Mucosa of descending colon (tissue), 1 donor: Measurements from ENCODE around the gene GMCL1.

GRCh38 chr2:69196279-69196925 is 183.4 kb downstream of the ANTXR1 start:
- PRO-cap: no peak

DNA sequence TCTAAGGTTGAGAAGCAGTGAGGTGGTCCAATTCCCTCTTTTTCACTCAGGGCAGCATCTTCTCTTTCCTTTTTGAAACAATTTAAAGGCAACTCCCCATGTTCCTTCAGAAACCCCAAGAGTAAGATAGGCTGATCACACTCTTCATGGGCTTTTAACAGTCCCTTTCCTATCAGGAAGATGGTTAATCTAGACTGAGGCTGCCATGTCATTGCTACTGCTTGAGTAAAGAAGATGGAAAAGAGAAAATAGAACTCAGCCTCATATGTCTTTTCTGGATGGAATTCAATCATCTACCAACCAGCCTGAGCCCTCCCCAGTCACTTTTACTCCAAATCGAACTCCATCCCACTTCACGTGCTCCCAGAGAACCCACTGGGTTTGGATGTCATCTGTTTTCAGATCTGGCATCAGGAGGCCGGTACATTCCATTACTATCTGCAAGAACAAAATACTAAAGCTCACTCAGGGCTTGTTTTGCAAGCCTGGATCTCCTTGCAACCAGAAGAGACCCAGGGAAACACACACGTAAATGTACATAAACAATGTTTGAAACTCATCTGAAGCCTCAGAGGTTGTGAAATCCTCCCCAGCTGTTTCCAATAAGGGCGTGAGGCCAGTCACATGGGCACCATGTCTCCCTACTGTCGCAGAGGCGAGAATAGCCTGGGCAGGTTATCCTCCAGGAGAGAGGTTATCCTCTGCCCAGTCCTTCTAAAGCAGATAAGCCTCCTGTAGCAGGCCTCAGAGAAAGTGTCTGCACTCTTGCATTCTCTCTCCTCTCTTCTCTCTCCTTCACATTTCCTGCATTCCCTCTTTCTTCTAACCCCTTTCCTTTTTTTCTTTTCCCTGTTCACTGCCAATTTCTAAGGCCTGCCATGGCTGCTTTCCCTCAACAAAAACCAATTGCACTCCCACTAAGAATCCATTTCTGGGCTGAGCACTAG is 187.0 kb downstream of the GFPT1 start:
- PRO-cap: no peak

GRCh38 chr2:69253333-69253532 is 133.8 kb downstream of the GFPT1 start:
- PRO-cap: no peak

GRCh38 chr2:69341033-69341360 is 46.0 kb downstream of the GFPT1 start:
- PRO-cap: no peak

DNA sequence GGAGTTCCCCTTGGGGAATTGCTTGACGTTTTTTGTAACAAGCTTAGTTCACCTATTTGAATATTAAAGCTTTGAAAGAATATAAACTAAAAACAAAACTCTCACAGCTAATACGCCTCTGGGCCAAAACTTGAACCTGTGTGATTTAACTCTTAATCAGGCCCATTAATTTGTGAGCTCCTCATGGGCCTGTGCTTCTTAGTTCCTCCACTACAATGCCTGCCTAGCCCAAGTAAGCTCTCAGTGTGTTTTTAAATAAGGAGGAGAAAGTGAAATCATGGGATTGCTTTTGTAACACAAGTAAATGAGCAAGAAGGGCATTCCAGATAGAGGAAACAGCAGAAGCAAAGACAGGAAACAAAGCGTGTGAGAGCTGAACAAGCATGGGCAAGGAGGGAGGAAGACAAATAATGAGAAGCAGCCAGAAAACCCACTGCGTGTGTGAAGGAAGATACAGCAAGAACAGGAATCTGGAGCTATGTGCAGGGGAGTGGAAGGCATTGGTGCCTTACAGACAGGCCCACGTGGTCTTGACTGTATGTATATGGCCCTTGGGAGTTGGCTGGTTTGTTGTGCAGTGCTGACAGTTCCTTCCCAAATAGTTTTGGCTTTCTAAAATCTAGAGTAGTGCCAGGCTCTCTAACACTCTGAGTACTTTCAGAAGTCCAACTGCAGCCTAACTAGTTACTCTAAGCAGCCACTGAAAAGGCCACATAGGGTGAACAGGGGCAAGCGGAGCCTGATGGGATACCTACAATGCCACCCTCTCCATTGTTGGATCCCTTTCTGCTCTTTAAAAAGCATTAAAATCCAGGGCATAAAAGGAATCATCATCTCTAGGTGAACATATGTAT is 88.6 kb downstream of the AAK1 start:
- PRO-cap: no peak

- PRO-cap: no peak
These were observed 70.9 kb downstream of the AAK1 start for GRCh38 chr2:69572551-69573028.

- PRO-cap: no peak
These were observed 53.3 kb downstream of the AAK1 start for GRCh38 chr2:69590144-69590730.

DNA sequence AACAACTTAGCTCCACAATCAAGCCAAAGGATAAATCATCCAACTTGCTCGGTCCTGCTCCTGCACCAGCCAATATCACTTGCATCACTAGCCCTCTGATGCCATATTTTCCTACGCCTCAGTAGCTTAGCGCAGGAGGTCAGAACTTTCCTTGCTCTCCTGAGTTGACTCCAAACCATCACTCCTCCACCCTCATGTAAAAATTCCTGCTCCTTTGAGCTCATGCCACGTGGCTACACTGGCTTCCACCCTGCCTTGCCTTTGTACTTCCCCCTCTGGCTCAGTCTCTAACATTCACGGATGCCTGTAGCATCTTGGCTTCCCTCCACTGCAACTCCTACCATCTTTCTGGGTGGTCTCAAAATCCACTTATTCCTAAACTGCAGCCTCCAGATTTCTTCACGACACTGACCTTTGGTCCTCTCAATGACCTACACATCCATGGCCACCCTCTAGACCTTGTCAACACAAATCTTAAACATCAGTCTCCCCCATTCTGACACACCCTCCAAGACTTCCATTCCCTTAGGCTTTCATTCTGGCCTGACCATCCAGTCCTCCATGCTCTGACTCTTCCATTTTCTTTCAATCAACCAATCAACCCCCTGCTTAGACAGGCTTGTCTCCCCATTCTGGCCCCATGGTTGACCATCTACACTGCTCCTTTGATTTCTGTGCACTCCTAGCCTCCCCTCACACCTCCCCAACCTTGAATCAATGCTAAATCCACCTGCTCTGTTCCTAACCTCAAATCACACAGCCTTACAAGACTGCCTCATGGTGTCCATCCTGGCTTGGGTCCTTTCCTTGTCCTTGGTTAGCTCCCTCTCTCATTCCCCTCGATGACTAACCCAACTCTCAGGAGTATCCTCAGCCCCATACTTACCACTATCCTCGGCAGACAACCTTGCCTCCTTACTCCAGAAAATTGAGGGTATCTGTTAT is 24.9 kb downstream of the AAK1 start:
- PRO-cap: no peak

DNA sequence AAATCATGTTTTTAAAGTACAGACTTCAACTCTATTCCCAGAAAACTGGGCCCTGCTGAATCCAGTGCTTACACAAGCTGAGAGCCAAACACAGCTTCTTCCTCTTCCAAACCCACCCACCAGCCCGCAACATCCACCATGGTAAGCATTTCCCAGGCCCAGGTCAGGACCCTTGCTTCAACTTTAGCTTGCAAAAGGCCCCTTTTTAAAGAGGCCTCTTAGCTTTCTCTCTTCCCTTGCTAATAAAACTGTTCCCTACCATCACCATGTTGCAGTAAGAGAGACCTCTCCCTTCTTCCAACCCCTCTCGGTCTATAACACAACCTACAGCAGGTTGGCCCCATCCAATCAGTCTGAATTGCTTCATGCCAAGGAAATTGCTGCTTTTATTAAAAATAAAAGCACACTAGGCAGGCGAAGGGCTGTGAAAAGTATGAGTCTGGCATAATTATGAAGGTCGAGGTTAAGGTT is 1.9 kb downstream of the AAK1 start:
- PRO-cap: no peak

- PRO-cap: unidirectional peak, minus-strand start at chr2:69644661
These were observed 938 bp upstream of the AAK1 start for GRCh38 chr2:69644567-69644786.

DNA sequence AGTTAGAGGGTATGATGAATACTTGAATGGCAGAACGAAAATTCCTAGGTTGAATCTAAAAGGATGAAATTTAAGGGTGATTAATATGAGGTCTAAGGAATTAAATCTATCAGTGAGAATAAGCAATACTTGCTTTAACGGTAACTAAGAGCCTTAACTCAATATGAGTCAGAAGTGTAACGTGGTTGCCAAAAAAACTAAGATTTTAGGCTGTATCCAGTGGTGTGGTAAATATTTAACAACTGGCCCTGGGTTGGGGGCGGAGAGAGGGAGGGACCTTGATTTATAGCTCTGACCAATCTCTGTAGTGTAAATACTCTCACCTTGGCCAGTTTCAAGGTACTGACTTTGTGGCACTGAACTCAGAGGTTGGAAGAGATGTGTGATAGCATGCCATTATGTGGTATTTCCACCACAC is 42.1 kb upstream of the AAK1 start:
- PRO-cap: no peak

GRCh38 chr2:69773240-69773619 is 31.3 kb downstream of the ANXA4 start:
- PRO-cap: no peak

- PRO-cap: bidirectional peak, plus-strand start at chr2:69829432, minus-strand start at chr2:69829351; bidirectional peak, plus-strand start at chr2:69829665, minus-strand start at chr2:69829489
These were observed at the start of gene GMCL1 for GRCh38 chr2:69828928-69829974. Gene GMCL1 (plus strand): TSS chr2:69829660.

DNA sequence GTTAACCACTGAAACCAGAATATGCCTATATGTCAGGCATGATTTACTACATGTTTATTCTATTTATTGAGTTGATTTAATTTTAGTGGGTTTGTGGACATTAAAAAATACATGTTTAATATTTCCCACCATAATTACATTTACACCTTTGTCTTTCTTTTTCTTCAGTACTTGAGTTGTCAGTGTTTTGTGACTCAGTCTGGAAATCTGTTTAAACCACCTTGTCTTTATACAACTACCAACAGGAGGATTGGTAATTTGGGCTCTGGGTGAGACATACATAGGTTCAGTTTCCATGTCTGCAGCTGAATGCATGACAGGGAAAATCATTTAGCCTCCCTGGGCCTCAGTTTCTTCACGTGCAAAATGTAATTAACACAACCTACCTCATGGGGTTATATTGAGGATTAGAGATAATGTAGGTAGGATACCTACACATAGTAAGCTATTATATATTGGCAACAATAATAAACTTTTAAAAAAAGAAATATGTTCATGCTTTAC is 1.9 kb upstream of the MXD1 start:
- PRO-cap: unidirectional peak, plus-strand start at position 256 of the sequence

DNA sequence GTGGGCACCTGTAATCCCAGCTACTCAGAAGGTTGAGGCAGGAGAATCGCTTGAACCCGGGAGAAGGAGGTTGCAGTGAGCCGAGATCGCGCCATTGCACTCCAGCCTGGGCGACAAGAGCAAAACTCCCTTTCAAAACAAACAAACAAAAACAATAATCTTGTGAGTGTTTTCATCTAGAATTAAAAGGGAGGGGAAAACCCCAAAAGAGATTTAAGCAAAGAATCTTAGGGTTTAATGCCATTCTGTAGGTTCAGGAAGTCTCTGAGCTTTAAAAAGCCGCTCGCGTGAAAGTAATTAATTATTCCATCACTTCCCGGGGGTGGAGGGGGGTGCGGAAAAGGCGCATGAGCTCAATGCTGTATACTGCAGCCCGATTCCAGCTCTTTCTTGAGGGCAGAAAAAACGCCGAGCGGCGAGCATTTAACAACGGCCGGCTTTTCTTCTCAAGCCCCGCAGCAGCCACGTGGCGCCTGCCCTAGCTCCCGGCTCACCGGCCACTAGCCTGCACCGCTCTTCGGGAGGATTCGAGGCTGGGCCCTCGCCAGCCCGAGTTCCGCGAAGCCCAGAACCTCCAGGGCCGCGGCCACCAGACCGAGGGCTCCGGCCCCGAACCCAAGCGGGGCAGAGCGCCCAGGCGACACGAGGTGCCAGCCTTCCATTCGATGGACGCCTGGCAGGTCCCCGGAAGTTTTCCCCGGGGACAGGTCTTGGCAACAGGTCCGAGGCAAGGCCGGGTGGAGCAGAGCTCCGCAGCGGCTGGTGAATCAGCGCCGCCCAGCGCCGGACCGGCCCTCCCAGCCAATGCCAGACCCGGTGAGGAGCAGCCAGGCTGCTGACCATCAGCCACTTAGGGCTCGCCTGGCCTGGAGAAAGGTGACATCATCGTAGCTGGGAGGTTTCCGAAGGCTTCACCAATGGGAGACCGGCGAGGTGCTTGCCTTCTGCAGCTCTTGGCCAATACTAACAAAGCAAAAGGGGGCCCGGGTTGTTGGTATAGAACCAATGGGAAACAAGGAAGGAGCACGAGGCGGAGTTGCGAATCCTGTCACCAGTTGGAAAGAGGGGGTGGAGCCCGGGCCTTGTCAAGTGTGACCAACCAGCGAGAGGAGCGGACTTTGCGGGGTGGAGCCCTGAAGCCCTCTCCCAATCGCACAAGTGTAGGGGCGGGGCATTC is 699 bp upstream of the MXD1 start:
- PRO-cap: bidirectional peak, plus-strand start outside the sequence, minus-strand start at position 806 of the sequence

- PRO-cap: no peak
These were observed 17.0 kb upstream of the ASPRV1 start for GRCh38 chr2:69978389-69978957.

- PRO-cap: no peak
These were observed within 50 bp of the PCBP1 start for GRCh38 chr2:70087504-70087542.

DNA sequence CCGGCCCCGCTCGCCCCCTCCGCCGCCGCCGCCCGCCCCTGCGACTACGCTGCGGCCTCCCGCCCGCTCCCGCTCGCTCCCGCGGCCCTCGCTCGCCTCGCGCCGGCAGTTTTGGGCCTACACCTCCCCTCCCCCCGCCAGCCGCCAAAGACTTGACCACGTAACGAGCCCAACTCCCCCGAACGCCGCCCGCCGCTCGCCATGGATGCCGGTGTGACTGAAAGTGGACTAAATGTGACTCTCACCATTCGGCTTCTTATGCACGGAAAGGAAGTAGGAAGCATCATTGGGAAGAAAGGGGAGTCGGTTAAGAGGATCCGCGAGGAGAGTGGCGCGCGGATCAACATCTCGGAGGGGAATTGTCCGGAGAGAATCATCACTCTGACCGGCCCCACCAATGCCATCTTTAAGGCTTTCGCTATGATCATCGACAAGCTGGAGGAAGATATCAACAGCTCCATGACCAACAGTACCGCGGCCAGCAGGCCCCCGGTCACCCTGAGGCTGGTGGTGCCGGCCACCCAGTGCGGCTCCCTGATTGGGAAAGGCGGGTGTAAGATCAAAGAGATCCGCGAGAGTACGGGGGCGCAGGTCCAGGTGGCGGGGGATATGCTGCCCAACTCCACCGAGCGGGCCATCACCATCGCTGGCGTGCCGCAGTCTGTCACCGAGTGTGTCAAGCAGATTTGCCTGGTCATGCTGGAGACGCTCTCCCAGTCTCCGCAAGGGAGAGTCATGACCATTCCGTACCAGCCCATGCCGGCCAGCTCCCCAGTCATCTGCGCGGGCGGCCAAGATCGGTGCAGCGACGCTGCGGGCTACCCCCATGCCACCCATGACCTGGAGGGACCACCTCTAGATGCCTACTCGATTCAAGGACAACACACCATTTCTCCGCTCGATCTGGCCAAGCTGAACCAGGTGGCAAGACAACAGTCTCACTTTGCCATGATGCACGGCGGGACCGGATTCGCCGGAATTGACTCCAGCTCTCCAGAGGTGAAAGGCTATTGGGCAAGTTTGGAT is 579 bp downstream of the PCBP1 start:
- PRO-cap: bidirectional peak, plus-strand start at position 181 of the sequence, minus-strand start at position 113 of the sequence; bidirectional peak, plus-strand start at position 286 of the sequence, minus-strand start at position 230 of the sequence; bidirectional peak, plus-strand start at position 778 of the sequence, minus-strand start at position 666 of the sequence; bidirectional peak, plus-strand start outside the sequence, minus-strand start at position 981 of the sequence

GRCh38 chr2:70089173-70089968 is 2.1 kb downstream of the PCBP1 start:
- PRO-cap: bidirectional peak, plus-strand start at chr2:70089718, minus-strand start at chr2:70089533

- PRO-cap: bidirectional peak, plus-strand start at chr2:70095426, minus-strand start at chr2:70095268
These were observed 7.9 kb downstream of the PCBP1 start for GRCh38 chr2:70095069-70095661.